ENCODE results near the gene COL4A1.

- PRO-cap: no peak
Observed at GRCh38 chr13:110045777-110046484, 259.5 kb upstream of the IRS2 start.

GRCh38 chr13:110047349-110048242 lies 259.4 kb downstream of the COL4A1 start:
- PRO-cap: no peak

DNA sequence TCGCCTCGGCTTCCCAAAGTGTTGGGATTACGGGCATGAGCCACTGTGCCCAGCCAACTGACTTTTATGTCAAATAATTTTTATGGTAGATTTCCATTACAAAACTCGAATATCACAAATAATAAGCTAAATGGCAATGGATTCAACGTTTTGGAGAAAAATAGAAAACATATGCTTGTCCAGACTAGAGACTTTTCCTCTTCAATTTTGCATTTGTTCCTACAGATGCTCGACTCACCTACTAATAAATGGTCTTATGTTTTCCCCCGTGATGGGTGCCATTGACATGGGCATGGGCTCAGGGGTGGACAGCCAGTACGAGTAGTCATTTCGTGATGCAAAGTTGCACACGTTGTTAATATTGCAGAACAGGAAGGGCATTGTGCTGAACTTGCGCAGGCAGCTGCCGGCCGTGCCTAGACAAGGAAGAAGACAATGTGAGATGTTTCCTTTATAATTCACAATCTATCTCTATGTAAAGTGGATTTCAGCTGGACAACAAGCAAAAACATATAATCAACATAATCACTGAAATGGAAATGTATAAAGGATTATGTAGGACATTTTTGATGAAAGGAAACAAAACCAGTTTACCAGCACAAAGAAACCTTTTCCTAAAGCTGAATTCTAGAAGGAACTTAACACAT lies 145.9 kb downstream of the COL4A1 start:
- PRO-cap: no peak

DNA sequence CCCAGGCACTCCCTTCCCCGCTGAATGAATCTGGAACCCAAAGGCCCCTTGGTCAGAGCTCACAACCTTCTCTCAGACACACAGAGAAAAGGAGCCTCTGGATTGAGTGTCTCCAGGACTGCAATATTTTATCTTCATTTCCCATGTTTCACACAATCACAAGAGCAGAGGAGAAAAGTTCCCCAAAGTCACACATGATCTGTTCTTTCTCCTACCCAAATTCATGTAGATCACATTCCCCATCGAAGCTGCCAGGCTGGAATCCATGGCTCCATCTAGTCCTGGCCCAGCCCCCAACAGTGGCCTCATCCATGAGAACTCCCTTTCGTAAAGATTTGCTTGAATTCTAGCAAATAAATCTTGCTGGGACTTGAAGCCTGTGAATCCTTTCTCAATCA lies 109.6 kb downstream of the COL4A1 start:
- PRO-cap: no peak

DNA sequence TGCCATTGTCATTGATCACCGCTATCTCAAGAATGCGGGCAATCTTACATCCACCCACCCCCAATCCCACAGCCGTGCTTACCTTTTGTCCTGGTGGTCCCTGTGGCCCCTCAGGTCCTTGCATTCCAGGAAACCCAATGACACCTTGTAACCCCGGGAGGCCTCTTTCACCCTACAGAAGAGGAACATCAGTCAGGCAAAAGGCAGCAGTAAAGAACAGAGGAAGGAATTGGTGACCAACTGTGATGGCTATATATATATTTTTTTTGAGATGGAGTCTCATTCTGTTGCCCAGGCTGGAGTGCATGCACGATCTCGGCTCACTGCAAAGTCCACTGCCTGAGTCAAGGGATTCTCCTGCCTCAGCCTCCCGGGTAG lies 93.1 kb downstream of the COL4A1 start:
- PRO-cap: no peak

DNA sequence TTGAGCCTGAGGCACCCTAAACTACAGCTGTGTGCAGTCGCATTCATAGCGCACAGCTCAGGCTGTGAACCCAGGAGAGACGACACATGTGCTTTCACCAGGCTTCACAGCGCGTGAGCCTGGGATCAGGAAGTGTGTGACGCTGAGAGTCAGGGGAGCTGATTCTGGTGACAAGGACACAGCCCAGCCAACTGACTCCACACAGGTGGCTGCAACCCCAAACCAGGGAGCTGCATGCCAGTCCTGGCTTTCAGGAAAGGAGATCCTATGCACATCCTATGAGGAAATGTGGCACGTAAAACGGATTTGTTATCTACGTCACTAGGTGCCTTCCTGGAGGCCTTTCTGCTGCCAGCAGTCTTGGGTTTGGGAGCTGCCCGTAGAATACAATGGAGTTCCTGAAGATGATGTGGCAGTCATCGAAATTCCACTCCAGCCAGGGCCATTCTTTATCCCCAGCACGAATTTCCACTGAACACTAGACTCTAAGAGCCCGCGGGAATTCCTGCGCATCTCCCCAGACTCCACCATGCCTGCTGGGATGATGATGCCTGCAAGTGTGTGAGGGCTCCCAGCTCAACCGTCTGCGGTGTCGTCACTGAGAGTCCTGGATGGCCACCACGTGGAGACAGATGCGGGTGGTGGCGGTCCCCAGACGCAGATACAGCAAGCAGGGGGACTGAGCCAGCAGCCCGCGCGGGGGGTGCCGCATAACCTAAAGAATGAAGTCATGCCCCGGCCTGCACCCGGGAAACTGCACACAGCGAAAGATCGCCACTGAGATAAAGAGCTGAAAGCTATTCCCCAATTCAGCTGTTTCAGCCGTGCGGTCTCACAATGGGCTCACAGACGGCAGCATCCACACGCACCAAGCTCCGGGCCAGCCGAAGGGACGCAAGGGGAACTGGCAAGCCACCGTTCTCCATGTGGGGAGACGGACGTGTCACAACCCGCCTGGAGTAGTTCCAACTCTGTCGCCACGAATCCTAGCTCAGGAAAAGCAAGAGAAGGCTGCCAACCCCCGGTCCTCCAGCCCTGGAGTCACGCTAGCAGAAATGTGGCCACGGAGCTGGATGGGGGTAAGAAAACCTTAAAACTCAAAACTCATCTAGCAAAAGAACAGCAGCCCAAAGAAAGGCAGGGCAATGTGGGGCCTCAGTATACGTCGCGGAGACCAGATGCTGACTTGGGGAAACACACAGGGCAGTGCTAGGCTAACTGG lies 41.1 kb downstream of the COL4A1 start:
- PRO-cap: no peak

- PRO-cap: no peak
Observed at GRCh38 chr13:110287499-110287895, 19.5 kb downstream of the COL4A1 start.

- PRO-cap: no peak
Observed at GRCh38 chr13:110290291-110290813, 16.6 kb downstream of the COL4A1 start.

DNA sequence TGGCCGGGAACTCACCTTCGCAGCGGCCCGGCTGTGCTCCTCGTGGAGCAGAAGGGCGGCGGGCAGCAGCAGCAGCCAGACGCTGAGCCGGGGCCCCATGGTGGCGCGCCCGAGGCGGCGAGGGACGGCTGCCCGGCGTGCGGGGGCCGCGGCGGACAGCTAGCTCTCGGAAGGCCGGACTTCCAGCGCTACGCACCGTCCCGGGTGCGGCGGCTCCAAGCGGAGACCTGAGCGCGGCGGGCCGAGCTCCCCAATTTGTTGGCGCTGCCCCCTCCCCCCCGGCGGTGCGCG lies at the start of gene COL4A1:
Gene COL4A1, minus strand, starts transcription at position 229 of the 291 bp plus-strand sequence.
- PRO-cap: no peak

- PRO-cap: no peak
Observed at GRCh38 chr13:110371504-110372505, 64.7 kb downstream of the COL4A2 start.

DNA sequence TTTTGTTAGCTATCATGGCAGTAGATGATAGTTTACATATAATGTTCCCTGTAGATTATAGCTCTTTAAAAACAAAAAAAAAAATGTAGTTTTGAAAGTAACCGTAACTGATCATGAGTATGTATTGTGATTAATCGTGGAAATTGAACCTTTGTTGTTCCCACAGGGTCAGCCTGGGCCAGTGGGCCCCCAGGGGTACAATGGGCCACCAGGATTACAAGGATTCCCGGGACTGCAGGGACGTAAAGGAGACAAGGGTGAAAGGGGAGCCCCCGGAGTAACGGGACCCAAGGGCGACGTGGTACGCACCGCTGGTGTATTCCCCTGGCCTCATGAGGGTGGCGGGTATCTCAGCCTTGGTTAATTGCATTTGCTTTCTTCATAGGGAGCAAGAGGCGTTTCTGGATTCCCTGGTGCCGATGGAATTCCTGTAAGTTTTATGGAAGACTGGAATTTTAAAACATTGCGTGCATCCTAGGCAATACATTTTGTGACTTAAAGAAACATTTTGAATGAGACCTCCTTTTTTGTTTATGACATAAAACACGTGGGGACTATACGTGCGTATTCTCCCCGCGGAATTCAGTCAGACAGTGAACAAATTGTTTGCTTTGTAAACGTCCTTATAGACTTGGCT lies 117.6 kb downstream of the COL4A2 start:
- PRO-cap: no peak

- PRO-cap: no peak
Observed at GRCh38 chr13:110507727-110508380, 53.7 kb downstream of the RAB20 start.

GRCh38 chr13:110519221-110519420 lies 42.4 kb downstream of the RAB20 start:
- PRO-cap: no peak

GRCh38 chr13:110554150-110554844 lies 7.2 kb downstream of the RAB20 start:
- PRO-cap: no peak

- PRO-cap: no peak
Observed at GRCh38 chr13:110576700-110577302, 15.3 kb upstream of the RAB20 start.

GRCh38 chr13:110600455-110600825 lies 14.9 kb upstream of the NAXD start:
- PRO-cap: no peak

- PRO-cap: no peak
Observed at GRCh38 chr13:110617075-110617691, 1.8 kb downstream of the NAXD start.

DNA sequence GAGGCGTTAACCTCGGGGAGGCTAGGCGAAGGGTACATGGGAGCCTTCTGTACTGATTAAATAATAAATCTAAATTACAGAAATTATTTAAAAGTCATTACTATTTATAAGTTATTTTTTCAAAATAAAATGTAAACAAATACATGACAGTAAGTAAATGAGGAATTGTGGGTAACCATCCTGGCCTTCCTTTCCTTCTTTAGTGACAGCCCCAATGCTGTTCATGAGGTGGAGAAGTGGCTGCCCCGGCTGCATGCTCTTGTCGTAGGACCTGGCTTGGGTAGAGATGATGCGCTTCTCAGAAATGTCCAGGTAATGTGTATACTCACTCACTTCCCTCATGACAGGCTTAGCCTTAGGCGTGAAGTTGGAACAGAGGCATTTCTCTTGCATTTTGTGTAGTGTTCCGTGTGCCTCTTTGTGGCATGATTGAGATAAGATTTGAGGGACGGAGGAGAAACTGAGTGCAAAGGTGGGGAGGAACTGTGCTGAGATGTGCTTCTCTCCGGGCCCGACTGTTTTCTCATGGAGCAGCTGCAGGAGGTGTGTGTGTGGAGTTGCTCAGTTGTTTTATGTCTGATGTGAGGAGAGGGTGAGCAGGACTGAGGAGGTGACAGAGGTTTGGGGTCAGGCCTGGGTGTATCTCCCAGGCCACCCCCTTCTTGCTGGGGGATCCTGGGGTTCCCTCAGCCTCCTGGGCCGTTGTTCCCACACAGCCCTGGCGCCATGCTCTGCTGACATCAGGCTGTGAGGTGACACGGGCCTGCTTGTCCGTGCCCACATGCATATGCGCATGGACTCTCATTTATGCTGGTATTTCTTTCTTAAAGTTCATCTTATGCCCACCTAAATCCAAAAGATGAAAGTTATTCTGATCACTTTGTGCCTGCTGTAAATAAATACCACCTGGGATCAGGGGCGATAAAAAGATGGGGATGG lies 12.2 kb downstream of the NAXD start:
- PRO-cap: no peak

DNA sequence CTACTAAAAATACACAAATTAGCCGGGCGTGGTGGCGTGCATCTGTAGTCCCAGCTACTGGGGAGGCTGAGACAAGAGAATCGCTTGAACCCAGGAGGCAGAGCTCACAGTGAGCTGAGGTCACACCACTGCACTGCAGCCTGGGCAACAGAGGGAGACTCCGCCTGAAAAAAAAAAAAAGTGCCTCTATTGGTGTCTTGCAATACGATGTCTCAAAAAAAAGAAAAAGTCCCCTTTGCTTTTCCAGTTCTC lies 1.5 kb upstream of the CARS2 start:
- PRO-cap: unidirectional peak, minus-strand start at position 181 of the sequence

DNA sequence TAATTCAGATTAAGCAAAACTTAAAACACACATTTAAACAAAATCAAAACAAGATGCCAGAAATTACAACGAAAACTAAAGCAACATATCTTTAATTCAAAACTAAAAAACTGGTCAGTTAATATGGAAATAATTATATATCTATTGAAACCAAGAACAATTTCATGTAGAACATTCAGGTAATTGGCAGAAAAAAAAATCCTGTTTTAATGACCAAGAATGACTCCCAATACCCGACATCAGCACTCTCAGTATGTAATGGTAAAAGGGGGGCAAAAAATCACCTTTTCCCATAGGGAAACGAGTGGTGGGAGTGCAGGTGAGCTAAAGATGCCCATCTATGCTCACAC lies 24.8 kb downstream of the ANKRD10 start:
- PRO-cap: no peak